Kidney epithelial cell (primary cell): ENCODE measurements around a stretch of chr5.

DNA sequence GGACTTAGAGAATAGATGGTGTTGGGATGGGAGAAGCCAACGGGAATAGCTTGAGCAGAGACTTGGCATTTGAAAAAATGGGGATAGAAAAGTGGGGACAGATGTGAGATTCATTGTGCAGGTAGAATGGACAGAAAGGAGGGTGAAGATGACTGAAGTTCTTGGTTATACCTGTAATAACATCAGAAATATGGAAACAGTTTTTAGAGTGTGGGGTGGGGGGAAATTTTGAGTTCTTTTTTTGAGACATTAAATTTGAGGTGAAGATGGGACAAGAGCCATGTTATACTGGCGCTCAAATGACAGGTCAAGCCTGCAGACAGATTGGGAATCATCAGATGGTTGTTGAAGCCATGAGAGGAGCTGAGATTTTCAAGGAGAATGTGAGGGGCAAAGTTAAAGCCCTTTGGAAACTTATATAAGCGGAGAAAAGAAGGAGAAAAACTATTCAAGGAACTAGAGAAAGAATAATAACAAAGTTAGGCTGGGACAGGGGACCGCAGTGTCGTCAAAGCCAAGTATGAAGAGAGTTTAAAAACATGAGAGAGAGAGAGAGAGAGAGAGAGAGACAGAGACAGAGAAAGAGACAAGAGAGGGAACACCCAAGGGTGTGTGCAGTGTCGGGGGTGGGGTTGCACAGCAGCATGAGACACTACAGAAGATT lies 74.0 kb downstream of the NNT start:
- RAMPAGE, long total RNA: no peak
- RRBS: no CpG with 5 or more reads among the region's 6 CpGs

GRCh38 chr5:44587269-44587699 lies 198.1 kb upstream of the FGF10 start:
- RAMPAGE, long total RNA: no peak
- RRBS: no CpG with 5 or more reads among the region's 6 CpGs

GRCh38 chr5:45695064-45695434 lies 1.1 kb downstream of the HCN1 start:
- RAMPAGE, long total RNA: no peak
- RRBS: no CpG with 5 or more reads among the region's 19 CpGs

GRCh38 chr5:45695435-45695962 lies 681 bp downstream of the HCN1 start:
- RAMPAGE, long total RNA: no peak
- RRBS: 2% methylated on average over 31 of the region's 54 CpGs

- RAMPAGE, long total RNA: no peak
- RRBS: no CpG with 5 or more reads among the region's 5 CpGs
Measured at GRCh38 chr5:50553436-50554205, 112.5 kb upstream of the EMB start.

- RAMPAGE, long total RNA: no peak
- RRBS: no CpG with 5 or more reads among the region's 3 CpGs
Measured at GRCh38 chr5:52771612-52772147, 16.0 kb upstream of the ITGA1 start.

DNA sequence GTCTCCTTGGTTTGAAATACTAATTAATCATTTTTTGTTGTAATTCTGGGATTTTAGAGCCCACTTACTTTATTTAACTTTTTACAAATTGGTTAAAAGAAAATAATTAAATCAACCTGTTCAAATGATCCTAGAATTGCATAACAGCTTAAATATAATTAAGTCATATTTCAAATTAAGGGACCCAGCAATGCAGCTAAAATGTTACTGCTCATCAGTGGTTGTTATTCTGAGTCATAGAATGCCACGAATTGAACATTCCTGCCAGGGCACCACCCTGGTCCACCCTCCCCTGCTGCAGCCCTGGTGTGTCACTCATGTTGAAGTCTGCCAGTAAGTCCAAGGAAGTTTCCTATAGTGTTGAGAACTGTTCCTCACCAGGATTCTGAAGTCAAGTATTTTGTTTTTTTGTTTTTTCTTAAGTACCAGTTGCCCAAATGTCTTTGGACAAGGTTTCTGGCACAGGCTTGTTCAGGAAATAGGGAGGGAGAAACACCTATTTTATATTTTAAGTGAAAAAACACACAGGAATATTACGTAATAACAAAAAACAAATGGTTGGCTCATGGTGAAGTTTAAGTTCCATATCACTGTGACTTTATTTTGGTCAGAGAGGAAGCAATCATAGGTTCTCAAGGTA lies 4.4 kb upstream of the ITGA1 start:
- RAMPAGE, long total RNA: no peak
- RRBS: no CpG with 5 or more reads among the region's 2 CpGs

DNA sequence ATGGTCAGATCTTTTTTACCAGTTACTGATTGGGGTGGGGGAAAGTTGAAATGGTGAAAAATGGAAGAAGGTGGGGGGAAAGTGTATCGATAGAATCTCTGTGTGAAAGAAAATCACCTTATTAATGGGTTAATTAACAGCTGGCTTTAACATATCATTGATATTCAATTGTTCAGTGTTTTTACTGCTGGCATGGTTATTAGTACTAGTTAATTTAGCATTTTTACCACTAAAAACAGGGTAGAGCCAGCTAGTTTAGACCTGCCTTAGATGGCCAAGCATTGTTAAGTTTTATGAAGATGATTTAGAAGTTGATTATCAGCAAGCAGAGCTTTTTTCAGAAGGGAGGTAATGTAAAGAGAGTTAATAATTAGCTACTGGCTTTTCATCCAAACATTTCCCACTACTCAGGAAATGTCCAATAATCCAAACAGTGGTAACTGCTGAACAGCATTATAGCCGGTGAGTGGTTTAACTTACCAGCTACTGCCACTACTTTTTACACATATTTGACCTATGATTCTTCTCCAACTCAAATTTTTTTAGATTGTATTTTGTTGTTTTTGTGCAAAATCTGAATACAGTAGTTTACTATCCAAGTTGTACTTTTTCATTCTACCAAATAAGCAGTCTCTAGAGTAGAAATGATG lies 1.6 kb downstream of the ITGA1 start:
- RAMPAGE, long total RNA: no peak
- RRBS: no CpG with 5 or more reads among the region's 2 CpGs

GRCh38 chr5:52836942-52837585 lies 49.3 kb downstream of the ITGA1 start:
- RAMPAGE, long total RNA: no peak
- RRBS: no CpG with 5 or more reads among the region's 8 CpGs

- RAMPAGE, long total RNA: no peak
- RRBS: no CpG with 5 or more reads among the region's 8 CpGs
Measured at GRCh38 chr5:52909947-52910577, 79.1 kb upstream of the ITGA2 start.

- RAMPAGE, long total RNA: no peak
- RRBS: no CpG with 5 or more reads among the region's 1 CpG
Measured at GRCh38 chr5:53036055-53036411, 46.9 kb downstream of the ITGA2 start.

DNA sequence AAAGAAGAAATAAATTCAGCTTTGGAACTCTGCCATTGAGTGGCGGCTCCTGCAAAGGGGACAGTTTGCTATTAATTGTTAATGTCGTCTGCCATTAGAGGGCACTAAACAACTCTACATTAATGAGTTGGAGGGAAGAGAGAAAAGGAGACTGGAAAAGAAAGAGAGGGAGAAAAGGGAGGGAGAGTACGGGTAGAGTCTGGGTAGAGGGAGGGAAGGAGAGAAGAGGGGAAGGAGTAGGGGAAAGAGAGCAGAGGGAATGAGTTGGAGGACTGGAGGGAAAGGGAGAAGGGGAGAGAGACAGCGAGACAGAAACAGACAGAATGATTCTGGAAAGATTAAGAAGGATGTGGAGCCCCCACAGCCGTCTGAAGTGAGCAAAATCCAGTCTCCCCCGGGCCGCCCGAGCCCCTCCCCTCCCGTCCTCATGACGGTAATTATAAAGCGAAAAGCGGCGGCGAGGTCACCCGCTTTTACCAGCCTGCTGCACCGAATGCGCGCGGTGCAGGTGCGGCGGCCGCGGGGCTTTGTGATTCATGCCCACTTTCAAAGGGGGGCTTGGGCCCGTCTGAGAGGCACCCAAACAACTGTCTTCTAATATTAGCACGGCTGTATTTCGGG lies 1.9 kb upstream of the FST start:
- RAMPAGE, long total RNA: no peak
- RRBS: no CpG with 5 or more reads among the region's 26 CpGs

GRCh38 chr5:53479038-53479373 lies 1.4 kb upstream of the FST start:
- RAMPAGE, long total RNA: no peak
- RRBS: no CpG with 5 or more reads among the region's 7 CpGs

DNA sequence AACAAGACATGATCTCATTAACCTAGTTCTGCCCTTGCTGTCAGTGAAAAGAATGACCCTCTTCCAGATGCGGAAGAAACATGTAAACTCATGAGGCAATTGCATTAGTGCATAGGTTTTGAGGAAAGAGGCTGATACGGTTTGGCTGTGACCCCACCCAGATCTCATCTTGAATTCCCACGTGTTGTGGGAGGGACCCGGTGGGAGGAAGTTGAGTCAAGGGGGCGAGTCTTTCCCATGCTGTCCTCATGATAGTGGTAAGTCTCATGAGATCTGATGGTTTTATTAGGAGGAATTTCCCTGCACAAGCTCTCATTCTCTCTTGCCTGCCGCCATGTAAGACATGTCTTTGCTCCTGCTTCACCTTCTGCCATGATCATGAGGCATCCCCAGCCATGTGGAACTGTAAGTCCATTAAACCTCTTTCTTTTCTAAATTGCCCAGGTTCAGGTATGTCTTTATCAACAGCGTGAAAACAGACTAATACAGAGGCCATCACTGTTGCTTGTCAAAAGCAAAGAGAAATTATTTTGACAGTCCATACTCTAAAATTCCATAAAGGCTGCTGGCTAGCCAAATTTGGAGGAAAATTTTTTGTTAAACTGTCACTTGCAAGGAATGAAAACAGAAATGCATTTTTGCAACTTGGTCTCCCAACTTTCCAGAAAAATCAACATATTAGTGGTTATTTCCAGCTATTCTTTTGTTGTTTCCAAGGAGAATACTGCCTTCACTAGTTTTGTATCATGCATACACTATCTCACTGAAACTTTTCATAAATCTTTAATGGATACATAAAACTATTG lies 3.2 kb upstream of the ARL15 start:
- RAMPAGE, long total RNA: no peak
- RRBS: no CpG with 5 or more reads among the region's 7 CpGs

GRCh38 chr5:54446298-54446875 lies 9.1 kb upstream of the HSPB3 start:
- RAMPAGE, long total RNA: no peak
- RRBS: no CpG with 5 or more reads among the region's 5 CpGs

DNA sequence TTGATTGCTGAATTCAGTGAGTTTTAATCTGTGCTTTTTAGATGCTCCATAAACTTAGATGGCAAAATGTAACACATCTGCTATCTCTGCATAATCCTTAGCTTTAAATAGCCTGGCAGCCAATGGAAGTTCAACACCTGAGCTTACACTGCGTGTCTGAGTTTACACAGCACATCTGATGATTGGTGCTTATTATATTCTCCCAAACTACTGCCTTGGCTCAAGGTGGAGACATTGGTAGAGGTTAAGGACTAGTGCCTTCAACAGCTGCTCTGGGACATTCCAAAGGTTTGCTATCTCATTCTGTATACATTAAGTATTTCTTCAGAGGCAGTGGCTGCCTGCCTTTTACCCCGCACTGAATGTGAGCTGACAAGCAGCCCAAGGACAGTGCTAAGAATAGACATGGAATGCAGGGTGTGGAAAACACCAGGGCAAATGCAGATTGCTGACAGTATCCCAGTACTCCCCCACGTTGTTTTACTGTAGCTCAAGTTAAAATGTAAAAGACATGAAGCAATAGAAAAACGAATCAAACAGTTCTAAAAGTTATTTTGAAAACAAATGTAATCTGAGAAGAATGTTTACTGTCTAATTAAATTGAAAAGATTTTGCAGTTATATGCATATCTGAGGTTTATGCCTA lies 1.6 kb downstream of the HSPB3 start:
- RAMPAGE, long total RNA: no peak
- RRBS: no CpG with 5 or more reads among the region's 4 CpGs

DNA sequence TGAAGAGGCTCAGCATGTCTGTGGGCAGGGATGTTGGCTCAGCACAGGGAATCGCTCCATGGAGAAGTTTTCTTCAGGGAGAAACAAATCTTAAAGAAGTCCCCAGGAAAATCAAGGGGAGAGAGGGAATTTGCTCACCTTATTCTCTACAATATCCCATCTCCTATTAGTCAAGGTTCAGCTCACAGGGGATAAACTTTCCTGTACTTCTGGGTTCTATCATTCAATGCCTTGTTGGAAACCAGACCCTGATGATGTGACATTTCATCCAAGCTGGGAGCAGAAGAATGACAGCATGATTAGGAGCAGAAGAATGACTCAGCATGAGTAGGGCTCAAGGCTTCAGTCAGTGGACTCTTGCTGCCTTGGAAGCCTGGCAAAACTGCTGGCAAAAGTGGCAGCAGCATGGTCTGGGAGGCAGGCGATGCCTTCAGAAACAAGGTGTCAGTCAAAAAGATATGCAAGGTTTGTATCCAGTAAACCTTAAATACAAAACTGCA lies 4.9 kb downstream of the HSPB3 start:
- RAMPAGE, long total RNA: no peak
- RRBS: no CpG with 5 or more reads among the region's 2 CpGs

GRCh38 chr5:54469645-54470116 lies 14.2 kb downstream of the HSPB3 start:
- RAMPAGE, long total RNA: no peak
- RRBS: no CpG with 5 or more reads among the region's 3 CpGs

DNA sequence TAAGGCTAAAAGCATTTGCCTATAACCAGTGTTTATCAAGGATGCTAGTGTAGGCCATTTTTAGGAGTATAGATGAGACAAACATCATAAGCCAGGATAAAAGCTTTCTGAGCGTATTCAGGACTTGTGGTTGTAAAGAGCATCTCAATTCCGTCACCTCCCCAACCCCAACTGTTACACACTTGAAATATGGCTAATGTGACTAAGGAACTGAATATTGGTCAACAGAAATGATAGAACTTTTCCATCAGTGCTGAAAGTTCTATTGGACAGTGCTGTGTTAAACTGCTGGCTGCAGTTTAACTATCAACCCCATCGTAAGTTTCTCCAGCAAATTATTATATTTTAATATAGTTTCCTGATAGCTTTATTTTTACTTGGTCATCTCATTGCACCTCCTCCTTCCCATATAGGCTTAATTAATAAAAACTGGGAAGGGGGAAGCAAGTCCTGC lies 4.6 kb downstream of the SNX18 start:
- RAMPAGE, long total RNA: no peak
- RRBS: no CpG with 5 or more reads among the region's 3 CpGs

DNA sequence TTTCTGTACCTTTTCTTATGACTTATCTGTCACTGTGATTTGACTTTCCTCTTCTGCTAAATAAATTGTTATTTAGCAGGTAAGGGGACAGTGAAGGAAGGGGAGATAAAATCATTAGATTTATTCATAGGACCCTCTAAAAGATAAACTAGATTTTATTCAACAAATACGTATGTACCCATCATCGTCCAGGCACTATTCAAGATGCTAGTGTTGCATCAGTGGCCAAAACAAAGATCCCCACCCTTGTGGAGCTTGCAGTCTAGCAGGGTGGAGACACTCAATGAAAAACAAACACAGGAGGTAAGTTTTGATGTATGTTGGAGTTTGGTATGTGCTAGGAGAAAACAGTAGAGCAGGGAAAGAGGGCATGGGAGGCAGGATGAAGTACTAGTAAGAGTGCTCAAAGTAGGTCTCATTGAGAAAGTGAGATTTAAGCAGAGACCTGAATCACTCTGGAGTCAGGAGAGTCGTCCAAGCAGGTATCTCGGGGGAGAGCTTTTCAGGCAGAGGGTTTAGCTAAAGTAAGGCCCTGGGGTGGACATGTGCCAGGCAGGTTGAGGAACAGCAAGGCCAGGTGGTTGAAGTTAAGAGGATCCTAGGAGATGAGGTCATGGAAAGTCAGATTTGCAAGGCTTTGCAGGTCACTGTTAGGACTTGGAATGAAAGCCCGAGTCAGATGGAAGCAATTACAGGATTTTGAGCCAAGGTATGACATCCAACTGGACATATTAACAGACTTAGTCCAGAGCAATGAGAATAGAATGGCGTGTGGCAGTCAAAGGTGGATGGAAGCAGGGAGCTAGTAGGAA lies 9.1 kb downstream of the SNX18 start:
- RAMPAGE, long total RNA: no peak
- RRBS: no CpG with 5 or more reads among the region's 6 CpGs